Skin of body (tissue), 2 donors: ENCODE results near the genes FAM83C and PHF20.

DNA sequence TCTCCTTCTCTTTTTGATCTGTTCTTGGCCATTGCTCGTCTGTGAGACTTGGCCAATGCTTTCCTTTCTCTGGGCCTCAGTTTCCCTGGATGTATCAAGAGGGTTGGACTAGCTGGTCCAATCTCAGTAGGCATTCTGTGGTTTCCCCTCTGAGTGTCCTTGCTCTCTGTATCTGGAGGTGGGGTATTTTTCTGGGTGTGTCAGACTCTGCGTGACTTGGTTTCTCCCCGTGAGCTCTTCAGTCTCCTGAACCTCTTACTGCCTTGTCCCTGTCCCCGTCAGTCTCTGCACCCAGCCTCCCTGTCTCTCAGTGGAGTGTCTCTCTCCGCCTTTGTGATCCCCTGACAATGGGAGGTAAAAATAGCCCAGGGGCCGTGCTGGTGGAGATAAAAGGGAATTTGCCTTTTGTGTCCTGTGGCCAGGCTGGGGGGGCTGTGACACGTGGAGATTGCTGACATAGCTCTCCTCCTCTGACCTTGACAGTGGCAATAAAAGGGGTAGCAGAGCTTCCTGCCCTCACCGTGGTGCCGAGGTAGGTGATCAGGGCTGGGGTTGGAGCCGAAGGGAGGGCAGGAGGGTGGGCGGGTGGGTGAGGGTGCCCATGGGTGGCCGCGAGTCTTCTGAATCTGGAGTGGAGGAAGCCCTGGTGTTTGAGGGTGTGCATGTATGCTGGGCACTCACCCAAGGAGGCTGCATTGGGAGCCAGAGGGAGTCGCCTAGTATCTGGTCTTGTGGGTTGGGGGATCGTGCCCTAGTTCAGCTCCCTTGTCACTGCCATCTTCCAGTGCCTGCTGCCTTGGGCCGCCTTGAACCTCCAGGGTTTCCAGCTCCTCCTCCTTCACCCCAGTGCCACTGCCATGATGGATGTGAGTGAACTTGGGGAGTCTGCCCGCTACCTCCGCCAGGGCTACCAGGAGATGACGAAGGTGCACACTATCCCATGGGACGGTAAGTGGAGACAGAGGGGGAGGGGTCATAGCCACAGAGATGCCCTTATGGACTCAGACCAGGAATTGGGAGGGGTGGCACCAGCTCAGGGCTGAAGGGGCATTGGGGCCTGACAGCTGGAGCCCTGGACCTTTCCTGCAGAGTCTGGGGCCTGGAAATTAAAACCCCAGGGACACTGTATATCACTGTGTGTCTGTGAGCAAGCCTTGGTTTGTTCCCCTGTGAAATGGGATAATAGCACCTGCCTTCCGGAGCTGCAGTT is 21.9 kb downstream of the MYH7B start:
- RAMPAGE, long total RNA = no peak

- RAMPAGE, long total RNA = no peak
These were observed 30.2 kb downstream of the MYH7B start for GRCh38 chr20:34985658-34986473.

GRCh38 chr20:35292267-35292684 is at the start of gene FAM83C:
Gene FAM83C, minus strand, starts transcription at chr20:35292425.
- RAMPAGE, long total RNA = no peak

GRCh38 chr20:35308146-35308760 is 16.0 kb upstream of the FAM83C start:
- RAMPAGE, long total RNA = no peak

- RAMPAGE, long total RNA = no peak
These were observed 18.3 kb downstream of the ERGIC3 start for GRCh38 chr20:35559947-35560776.

- RAMPAGE, long total RNA = no peak
These were observed 10.2 kb downstream of the CPNE1 start for GRCh38 chr20:35654127-35655183.

DNA sequence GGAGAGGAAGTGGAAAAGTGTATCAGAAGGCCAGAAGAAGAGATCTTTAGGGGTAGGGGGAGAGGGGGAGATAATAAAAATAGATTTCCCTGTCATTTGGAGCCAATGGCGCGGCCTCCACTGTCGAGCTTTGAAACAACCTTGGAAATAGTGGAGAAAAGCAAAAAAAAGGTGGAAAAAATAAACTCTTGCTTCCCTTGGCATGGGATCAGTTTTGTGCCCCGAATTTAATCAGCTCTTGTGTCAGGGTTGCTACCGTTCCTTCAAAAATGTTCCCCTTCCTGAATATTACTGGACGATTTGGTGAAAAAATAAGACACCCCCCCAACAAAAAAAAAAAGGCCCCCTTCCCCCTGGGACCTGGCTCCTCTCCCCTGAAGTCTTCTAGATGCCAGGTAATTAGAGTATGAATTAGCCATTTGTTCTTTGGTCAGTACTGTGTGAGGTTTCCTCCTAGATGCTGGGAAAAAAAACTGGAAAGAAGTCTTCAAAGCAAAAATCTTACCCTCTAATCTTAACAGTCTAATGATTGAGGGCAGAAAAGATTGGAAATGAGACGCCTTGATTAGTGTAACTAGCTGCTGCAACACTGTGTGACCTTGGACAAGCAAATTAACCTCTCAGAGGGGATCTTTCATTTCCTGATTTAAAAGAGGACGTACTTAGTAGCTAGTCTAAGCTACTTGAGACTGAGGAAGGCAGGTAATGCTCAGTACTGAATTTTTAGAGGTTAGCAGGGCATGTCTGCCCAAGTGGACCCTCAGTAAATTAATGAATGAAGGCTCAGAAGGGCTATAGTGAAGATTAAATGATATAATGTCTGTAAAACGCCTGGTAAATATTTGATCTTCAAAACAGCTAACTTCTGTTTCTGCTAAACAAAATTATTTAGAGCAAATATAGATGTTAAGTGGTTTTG is 937 bp upstream of the RBM39 start:
- RAMPAGE, long total RNA = no peak

GRCh38 chr20:35771563-35772655 is at the start of gene PHF20:
Gene PHF20, plus strand, starts transcription at chr20:35772015.
- RAMPAGE, long total RNA = no peak

DNA sequence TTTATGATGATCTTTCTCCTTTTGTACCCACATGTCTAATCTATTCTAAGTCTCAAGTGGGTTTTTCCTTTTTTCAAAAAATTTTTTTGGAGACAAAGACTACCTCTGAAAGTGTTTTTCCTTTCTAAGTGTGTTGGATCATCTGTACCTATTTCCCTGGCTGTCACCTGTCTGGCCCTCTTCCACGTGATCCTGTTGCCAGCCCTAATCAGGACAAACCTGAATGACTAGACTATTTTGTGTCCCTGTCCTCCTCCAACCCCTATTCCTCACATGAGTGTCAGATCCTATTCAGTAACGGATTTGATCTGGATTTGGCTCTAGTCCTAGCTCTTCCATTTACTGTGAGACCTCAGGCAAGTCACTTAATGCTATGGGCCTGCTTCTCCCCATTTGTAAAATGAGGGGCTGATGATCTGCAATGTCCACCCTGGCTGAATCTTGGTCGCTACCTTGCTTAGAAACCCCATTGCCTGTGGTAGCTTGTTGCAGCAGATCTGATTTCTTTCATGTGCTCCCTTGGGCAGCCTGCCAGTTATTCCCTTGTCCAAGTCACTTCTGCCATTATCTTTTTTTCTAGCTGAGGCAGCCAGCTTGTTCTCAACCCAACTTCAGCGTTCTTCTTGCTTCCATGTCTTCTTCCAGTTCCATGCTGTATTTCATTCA is 4.8 kb downstream of the PHF20 start:
- RAMPAGE, long total RNA = no peak

- RAMPAGE, long total RNA = no peak
These were observed 50.1 kb downstream of the PHF20 start for GRCh38 chr20:35821785-35822357.

- RAMPAGE, long total RNA = no peak
These were observed 3.0 kb downstream of the SCAND1 start for GRCh38 chr20:35951319-35951733.

DNA sequence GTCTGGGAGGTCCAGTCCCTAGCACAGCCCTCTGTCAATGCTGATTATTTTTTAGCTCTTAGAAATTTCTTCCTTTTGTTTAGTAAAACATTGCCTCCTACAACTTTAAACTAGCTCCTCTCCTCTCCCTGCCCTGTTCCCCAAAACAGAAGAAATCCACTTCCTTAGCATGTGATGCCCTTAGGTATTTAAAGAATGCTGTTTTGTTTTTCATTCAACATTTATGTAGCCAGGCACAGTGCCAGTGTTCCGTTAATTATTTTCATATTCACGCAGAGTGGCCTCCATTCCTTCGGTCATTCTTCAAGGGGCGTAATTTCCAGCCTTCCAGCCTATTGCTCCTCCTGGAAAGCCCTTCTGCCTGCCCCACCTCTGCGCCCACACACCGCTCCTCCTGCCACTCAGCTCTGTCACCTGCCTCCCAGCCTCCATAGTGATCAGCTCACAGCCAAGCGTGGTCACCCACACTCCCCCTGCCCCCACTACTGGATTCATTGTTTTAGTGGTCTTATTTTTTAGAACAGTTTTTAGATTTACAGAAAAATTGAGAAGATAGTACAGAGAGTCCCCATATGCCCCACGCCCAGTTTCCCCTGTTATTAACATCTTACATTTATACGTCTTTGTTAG is 49.2 kb downstream of the CNBD2 start:
- RAMPAGE, long total RNA = no peak

GRCh38 chr20:36064535-36065638 is 89.7 kb upstream of the EPB41L1 start:
- RAMPAGE, long total RNA = no peak

DNA sequence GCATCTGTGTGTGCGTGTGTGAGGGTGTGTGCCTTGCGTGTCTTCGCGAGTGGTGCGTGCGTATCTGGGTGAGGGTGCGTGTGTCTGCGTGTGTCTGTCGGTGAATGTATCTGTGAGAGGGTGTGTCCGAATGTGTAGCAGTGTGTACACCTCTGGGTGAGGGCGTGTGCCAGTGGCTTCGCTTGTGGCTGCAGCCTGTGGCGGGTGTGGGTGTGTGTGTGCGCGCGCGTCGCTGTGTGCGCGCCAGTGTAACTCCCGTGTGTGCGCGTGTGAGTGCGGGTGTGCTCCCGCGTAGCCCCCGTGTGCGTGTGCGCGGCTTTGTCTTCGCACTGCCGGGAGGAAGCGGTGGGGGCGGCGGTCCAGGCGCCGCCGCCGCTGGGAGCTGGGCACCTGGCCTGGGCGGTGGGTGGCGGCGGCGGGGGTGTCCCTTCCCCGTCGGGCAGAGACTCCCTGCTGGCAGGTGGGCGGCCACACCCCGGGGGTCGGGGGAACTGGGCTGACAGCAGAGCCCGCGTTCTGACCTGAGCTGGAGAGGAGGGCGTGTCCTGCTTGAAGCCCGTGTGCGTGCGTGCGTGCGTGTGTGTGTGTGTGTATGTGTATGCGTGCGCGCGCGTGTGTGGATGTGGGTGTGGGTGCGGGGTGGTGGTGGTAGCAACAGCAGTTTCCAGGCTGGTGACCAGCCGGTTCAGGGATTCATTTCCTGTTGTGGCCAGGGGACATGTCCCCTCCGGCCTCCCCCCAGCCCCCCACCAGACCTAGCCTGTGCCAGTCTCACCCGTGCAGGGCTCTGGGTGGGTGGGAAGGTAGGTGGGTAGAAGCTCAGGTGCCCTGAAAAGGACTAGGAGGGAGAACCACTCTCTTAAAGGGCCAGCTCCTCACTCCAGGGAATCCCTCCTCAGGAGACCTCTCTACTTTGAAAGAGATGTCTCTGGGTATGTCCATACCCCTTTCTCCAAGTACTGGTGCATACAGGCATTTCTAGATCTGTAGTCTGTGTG is 61.1 kb upstream of the EPB41L1 start:
- RAMPAGE, long total RNA = no peak

DNA sequence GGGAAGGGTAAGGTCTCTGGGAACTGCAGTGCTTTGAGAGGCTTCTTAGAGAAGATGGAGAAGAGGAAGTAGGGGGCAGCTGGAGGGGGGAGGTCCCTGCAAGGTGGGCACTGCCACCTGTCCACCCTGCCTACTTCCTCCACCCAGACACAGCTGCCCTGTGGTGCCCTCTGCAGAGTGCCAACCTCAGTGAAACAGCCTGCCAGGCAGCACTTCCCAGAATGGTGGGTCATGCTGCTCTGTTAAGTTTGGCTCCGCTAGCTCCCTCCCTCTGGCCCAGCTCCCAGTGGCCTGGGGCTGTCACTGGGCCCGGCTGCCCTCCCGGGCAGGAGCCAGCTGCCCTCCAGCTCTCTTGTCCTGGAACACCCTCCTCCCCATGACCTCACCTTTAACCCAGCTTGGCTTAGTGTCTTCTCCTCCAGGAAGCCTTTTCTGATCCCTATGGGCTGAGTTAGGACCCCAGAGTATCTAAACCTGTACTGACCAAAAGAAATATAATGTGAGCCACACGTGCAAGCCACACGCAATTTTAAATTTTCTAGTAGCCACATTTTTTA is 5.0 kb upstream of the EPB41L1 start:
- RAMPAGE, long total RNA = no peak

DNA sequence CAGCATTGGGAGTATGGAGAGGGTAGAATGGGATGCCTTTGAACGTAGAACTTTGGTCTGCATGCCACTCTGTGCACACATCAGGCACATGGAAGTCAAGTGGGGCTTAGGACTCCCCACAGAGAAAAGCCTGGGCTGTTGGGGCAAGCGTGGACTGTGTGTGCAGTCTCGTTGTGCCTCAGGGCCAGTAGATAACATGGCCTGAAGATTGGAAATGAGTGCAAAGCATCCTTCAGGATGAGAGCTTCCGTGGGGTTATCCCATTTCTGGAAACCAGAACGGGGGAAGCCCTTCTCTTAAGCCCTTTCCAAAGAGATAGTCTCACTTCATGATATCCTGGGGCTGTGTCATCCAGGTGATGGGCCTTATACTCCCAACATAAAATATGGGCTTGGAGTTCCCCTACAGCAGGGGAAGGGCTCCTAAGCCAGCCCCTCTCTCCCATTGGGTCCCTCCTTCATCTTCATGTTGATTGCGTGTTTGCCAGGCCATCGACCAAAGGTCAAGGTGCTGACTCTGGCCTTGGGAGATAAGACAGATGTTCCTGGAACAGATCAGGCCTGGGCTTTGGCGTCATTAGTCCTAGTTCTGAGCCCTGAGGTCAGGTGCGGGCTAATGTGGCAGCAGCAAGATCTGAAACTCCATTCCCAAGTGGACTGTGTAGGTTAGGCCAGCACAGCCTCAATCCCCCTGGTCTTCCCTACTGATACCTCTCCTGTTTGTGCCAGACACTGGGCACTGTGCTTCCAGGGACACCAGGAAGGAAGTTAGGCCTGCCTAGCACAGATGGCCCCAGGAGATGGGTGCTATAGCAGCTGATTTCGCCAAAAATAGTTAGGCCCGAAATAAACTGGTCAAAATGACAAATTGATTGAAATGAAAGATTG is 28.5 kb downstream of the EPB41L1 start:
- RAMPAGE, long total RNA = no peak

DNA sequence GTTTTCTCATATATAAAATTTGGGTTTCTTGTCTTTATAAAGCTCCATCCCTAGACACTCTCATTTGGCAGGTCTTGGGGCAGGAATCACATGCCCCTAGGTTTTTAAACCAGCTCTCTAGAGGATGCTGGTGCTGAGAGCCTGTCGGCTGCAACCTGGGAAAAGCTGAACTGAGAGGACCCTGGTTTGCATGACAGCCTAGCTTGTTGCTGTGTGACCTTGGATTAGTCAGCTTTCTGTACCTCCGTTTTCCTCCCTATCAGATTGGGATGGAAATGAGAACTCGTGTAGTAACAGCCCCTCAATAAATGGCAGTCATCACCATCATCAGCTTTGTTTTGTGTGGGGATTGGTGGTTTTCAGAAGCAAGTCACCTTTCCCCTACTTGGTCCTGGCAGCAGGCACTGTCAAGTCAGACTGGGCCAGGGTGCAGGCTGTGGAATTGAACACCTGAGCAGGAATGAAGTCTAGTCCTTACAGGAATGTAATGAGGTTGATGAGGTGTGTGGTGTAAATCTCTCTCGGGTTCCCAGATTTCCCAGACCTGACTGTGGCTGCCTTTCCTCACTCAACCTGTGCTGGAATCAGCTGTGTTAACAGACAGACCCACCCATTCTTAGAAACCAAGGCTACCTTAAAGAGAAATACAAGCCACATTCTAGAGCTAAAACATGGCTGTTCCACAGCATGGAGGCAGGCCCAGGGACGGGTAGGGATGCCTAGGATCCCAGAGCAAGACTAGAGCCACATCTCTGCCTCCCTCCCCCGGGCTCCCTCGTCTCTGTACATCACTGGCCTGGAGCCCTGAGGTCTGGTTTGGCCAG is 75.1 kb upstream of the MYL9 start:
- RAMPAGE, long total RNA = no peak

DNA sequence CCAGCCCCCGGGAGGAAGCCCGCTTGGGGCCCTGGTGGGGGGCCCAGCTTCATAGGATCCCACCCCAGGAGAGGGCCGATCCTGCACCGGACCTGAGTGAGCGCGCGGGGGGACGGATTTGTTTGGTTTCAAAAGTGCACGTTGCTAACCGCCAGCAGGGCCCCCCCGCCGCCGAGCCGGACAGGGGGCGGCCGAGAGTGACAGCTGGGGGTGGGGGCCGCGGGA is 476 bp downstream of the TGIF2 start:
- RAMPAGE, long total RNA = no peak

GRCh38 chr20:36652603-36653273 is 6.7 kb upstream of the SLA2 start:
- RAMPAGE, long total RNA = no peak

DNA sequence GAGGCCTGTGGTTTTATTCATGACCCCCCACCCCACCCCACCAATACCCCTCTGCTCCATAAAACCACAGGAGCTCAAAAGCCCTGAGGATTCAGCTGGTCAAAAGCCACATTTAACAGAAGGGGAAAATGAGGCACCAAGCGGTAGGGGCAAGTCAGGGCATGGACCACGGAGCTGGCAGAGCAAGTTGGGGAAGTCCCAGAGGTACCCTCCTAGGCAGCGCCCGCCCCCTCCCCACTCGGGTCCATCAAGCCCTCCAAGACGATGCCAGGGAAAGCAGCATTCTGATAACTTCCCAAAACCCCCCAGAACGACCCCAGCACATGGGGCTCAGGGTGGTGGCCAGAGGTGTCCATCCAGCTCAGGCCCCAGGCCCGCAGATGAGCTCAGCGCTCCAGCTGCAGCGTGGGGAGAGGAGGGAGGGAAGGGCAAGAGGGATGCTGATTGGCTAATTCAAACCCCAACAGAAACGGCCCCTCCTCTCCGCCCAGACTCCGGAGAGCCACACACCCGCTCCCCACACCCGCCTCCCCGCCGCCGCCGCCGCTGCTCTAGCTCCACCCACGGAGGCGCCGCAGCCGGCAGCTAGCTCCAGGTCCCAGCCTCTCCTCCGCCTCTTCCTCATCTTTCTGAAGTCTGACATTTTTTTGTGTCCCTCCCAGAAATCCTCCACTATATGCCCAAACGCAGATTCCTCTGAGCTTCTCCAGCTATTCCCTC is 27.9 kb downstream of the SOGA1 start:
- RAMPAGE, long total RNA = no peak